Epithelial cell of prostate (primary cell): Measurements from ENCODE around the genes TMEM139 and TCAF1.

- RRBS: no CpG with 5 or more reads among the region's 6 CpGs
These were observed 3.9 kb downstream of the AGK start for GRCh38 chr7:141554870-141555650.

DNA sequence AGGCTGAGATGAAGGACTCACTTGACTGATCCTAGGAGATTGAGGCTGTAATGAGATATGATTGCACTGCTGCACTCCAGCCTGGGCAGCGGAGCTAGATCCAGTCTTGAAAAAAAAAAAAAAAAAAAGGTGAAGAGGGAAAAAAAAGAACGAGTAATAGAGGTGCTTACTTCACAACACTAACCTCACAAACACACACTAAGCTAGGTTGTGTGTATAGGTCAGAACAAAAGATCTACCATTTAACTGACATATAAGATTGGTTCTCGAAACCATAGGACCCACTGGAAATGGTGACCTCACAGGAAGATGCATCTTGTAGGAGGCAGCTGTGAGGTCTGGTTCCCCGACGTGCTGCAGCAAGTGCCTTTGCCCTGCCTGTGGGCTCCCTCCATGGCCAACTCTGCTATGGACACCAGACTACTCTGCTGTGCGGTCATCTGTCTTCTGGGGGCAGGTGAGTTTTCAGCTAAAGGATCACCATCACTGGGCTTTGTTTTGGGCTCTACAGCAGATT, 133.8 kb upstream of the PRSS1 start:
- RRBS: no CpG with 5 or more reads among the region's 6 CpGs

- RRBS: no CpG with 5 or more reads among the region's 6 CpGs
These were observed 112.7 kb upstream of the PRSS1 start for GRCh38 chr7:142636476-142637143.

DNA sequence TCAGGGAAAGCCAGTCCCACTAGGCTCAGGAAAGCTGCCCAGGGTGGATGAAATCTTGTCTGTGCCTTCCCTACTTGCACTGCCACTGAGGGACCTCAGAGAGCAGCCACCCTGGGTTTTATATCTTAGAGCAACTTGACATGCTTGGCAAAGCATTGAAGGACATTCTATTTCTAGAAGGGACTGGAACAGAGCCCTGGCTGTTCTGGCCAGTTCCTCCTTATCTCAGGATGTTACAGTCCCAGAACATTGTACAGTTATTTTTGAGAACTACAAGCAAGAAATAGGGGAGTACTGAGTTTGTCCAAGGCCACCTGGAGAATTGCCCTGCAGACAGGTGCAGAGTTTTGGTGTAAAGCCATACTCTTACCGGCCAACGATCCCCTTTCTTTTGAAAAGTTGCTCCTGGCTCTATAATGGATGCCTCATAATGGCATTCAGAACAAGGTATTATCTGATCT, 7.3 kb upstream of the PRSS1 start:
- RRBS: no CpG with 5 or more reads among the region's 2 CpGs

DNA sequence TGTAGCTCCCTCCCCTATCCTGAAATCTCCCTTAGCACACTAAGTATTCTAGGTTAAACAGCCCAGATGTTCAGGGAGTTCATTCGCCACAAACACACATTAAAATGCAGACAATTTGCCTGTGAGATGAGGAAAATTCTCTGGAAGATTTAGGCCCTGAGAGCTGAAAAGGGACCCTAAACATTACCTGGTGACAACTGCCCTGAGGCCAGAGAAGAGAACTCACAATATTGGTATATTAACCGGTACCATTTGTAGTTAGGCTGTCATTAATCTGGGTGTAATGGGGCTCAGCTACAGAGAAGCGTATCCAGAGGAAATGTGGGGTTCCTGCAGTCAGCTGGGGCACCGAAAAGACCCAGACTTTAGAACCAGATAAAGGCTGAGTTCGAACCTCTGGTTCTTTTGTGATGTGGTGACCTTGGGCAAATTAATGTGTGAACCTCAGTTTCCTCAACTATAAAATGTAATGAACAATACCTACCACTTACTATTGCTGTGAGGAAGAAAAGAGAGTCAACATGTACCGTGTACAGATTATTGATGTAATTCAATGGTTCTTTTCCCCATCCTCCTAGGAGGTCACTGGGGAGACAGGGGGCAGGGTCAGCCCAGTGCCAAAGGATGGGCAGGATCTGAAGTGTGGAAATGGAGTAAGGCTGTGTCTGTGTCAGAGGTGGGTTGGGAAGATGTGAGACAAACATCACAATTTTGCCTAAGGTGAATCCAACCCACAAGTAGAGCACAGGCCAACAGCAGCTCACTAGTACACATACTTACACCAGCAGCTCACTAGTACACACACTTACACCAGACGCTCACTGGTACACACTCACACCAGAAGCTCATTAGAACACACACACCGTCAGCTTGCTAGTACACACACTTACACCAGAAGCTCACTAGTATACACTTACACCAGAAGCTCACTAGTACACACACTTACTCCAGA, 27.8 kb downstream of the PRSS2 start:
- RRBS: no CpG with 5 or more reads among the region's 8 CpGs

DNA sequence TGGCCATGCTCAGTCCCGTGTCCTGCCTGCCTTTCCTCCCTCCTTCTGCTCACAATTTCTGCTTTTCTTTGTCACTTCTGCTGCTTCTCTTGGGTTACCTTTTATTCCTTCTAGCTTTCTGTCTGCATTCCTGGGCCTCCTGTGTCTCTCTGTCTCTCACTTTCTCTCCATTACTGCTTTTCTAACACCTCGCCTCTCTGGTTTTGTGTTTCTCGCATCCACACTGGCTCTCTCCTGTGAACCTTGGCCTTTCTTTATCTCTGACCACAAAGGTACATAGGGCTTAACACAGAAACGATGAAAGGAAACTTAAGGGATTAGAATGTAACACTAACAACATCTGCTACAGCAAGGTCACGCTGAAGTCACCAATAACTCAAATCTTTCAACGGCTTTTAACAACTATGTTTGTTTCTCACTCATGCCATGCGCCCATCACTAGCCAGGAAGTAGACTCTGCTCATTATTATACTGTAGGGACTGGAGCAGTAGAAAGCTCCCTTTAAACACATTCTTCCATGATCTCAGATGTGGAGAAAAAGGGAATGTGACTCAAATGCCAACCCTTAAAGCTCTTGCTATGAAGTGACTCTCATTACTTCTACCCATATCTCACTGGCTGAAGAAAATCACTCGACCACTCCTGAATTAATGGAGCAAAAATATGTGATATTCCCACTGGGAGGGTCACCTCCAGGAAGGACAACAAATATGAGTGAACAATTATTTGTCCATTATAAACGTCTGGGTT, 9.3 kb upstream of the OR6V1 start:
- RRBS: no CpG with 5 or more reads among the region's 9 CpGs

GRCh38 chr7:143049500-143049951, 2.6 kb upstream of the OR6V1 start:
- RRBS: no CpG with 5 or more reads among the region's 3 CpGs

- RRBS: no CpG with 5 or more reads among the region's 2 CpGs
These were observed 3.6 kb upstream of the GSTK1 start for GRCh38 chr7:143259606-143260085.

- RRBS: no CpG with 5 or more reads among the region's 17 CpGs
These were observed at the start of gene TMEM139 for GRCh38 chr7:143284428-143285295. Gene TMEM139 (plus strand): TSS chr7:143284958.

- RRBS: no CpG with 5 or more reads among the region's 11 CpGs
These were observed 11.3 kb downstream of the CASP2 start for GRCh38 chr7:143299130-143300248.

DNA sequence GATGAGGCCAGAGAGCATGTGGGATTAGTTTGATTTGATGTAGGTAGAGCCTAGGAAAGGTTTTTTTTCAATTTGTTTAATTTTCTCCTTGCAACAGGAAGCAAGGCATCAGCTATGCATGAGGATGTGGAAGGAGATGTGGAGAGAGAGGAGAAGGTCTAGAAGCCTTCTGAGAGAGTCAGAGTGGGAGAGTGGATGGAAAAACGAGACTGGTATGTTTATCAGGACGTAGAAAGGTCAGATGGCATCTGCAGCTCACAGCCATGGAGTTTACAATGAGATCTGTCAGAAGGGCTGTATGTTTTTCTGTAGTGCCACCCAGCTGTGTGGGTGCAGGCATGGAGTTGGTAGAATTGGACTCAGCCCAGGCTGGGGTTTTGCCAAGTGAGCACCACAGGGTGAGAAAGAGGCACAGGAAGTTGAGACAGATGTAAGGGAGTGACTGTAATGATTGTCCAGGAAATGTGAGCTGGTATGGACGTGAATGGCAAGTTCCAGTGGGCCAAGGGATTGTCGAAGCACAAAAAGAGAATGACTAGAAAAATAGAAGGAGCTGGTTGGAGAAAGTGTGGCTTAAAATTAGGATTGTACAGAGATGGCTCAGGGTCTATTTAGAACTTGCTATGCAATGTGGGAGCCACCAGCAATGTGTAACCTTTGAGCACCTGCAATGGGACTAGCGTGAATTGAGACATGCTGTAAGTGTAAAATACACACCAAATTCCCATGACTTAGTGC, 9.1 kb upstream of the ZYX start:
- RRBS: no CpG with 5 or more reads among the region's 5 CpGs

GRCh38 chr7:143382725-143383669, 1.9 kb downstream of the ZYX start:
- RRBS: 90% methylated on average over 2 of the region's 15 CpGs

- RRBS: no CpG with 5 or more reads among the region's 19 CpGs
These were observed 4.9 kb downstream of the ZYX start for GRCh38 chr7:143385851-143386635.

- RRBS: 2% methylated on average over 14 of the region's 72 CpGs
These were observed at the start of gene TCAF1 for GRCh38 chr7:143901165-143902542. Gene TCAF1 (minus strand): TSS chr7:143902176.

- RRBS: no CpG with 5 or more reads among the region's 1 CpG
These were observed 109.8 kb upstream of the C7orf33 start for GRCh38 chr7:148480848-148481153.

- RRBS: no CpG with 5 or more reads among the region's 10 CpGs
These were observed 18.4 kb upstream of the C7orf33 start for GRCh38 chr7:148572002-148572650.

DNA sequence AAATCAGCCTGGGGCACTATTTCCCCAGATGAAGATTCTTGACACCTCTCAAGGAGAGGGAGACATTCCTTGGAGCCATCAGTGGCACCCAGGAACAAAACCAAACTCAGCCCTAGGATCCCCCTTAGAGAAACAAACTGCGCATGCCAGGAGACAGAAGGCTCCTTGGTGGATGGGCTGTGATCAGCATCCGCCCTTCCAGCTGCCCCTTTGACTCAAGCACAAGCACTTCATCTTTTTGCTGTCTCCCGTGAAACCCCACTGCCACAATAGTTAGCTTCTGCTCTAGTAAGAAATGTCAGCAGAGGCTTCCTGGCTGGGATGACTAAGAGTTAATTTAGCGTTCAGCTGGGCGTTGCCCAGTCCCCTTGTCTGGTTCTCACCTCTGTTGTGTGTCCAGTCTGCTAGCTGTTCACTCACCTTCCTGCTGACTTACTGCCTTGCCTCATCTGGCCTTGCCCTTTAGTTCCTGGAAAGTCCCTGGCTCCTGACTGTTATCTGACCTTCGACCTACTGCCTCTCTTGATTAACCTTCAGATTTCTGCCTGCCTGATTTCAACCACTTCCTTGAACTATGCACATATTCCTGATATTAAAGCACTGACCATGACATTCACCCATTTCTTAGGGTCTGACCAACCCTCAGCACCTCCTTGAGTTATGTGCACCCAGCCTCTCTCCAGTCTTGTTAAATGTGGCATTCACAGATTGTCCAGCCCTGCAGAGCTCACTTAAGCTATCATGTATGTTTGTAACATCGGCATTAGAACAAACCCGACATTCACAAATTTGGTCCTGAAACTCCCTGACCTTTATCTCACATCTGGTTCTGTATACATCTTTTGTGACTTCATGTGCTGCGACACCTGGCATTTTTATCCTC, 30.2 kb downstream of the C7orf33 start:
- RRBS: no CpG with 5 or more reads among the region's 9 CpGs

GRCh38 chr7:148622835-148623377, 32.3 kb downstream of the C7orf33 start:
- RRBS: no CpG with 5 or more reads among the region's 6 CpGs

GRCh38 chr7:148688540-148689113, 10.1 kb upstream of the CUL1 start:
- RRBS: no CpG with 5 or more reads among the region's 4 CpGs

DNA sequence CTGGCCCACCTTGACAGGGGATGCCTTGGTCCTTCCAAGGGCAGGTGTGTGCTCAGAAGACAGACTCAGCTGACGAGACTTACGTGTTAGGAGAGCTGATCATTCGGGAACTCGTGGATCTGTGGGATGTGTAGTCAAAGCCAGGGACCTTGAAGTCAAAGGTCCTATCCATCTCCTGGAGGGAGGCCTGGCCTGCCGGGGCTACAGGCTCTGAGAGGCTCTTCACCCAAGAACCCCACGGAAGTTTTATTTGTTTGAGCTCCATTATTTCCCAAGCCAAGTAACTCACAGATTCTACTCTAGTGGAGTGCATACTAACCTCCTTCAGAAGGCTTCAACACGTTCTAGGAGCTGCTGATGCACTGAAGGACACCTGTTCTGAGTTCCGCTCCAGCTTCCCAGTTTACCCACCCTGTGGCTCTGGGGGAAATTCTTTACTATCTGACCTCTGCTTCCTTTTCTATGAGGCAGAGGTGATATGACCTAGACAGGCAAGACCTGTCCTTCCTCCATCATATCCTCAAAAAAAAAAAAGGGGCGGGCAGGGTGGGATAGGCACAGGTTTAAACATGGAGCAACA, 27.9 kb downstream of the PDIA4 start:
- RRBS: no CpG with 5 or more reads among the region's 9 CpGs